Colonic mucosa (tissue), 1 donor: ENCODE measurements around the genes GOLGA6L10 and SEC11A.

DNA sequence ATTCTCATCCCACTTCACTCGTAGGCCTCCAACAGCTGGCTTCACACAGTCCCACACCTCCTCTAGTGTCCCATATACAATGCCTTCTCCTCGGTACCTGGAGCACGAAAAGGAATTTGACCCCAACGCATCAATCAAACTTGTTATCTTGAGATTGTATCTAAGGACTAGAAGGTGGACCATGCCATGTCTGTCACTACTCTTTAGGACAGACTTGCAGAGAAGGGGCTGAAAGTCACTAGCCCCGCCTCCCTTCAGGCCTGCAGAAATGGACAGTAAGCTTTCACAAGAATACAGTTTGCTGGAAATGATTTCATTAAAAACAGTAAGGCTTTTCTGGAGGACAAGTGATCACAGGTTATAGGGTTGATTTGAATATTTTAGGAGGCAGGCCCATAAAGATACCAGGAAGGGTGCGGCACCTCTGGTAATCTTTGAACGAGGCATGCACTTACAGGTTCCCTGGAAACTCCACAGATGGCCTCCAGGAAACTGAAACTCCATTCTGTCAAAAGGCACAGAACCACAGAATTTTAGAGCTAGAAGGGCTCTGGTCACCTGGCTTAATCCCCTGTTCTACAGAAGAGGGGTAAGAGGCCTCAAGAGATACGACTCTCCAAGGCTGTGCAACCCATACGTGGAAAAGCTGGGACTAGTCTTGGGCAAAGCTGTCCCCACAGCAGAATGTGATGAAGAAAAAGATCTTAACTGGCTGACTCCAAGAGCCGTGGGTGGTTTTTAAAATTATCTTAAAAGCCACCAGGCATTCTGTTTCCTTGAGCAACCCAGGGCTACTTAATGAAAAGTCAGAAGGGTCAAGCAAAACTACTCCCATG, 1.3 kb downstream of the STARD5 start:
- PRO-cap, result bidirectional peak, plus-strand start at position 427 of the sequence, minus-strand start at position 433 of the sequence

GRCh38 chr15:81797457-81797780, 248.4 kb downstream of the MEX3B start:
- PRO-cap, result no peak

DNA sequence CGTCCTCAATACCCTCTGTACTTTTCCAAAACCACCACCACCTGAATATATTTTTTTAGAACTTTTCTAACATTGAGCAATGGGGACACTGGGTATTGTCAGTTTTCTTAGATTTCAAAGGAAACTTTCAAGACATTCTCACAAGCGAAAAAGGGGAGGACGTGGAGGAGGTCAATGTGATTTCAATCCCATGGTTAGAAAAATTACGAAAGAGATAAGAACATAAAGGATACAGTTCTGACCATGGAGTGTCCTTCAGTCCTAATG, 43.0 kb upstream of the MEX3B start:
- PRO-cap, result no peak

GRCh38 chr15:82349361-82349816, at the start of gene GOLGA6L10:
Gene GOLGA6L10 (minus strand): TSS chr15:82349475.
- PRO-cap, result no peak

GRCh38 chr15:82372053-82373193, 23.1 kb upstream of the GOLGA6L10 start:
- PRO-cap, result no peak

GRCh38 chr15:82400455-82400744, 29.2 kb upstream of the GOLGA6L9 start:
- PRO-cap, result no peak

- PRO-cap, result no peak
Observed at GRCh38 chr15:82709225-82709795, 365 bp downstream of the AP3B2 start.

GRCh38 chr15:82826057-82826730, 16.8 kb downstream of the WHAMM start:
- PRO-cap, result no peak

DNA sequence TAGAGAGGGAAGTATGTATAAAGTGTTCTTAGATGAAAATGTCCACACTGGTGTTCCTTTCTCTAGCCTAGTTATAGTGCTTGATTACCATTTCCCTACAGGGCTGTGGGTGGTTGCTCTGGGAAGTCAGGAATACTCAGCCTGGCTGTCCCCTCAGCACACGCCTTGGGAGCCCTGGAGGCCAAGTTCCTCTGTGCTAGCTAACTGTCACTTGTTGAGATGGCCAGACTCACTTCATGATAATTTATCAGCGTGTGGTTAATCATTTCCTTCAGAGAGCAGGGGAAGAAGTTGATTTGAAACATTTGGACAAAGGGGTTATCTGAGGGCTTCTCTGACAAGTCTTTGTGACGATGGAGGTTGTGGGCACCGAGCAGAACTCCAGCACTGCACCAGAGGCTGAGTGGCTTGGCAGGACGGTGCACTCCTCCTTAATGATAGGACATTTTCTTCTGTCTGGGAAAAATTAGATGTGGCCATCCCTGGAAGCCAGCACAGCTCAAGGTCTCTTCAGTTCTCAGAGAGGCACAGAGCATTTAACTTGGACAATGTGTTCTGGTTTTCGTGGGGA, 61.9 kb downstream of the WHAMM start:
- PRO-cap, result no peak

GRCh38 chr15:83061509-83062100, 5.4 kb downstream of the BTBD1 start:
- PRO-cap, result no peak

DNA sequence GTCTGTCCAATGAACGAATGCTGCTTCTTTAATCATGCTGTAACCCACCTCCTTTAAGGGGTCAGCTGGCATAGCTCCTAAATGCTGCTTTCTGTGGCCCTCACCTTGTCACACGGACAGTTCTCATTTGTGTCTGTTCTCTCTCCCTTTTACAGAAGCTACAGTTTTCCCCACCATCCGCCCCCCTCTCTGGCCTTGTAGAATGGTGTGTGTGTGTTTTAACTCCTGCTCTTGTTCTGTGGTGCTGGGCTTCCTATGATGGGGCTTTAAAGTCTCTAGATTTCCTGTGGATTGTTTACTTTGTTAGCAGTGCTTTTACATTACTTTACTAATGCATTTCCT, 1.2 kb upstream of the HDGFL3 start:
- PRO-cap, result no peak

- PRO-cap, result no peak
Observed at GRCh38 chr15:83282594-83283929, 1.4 kb downstream of the BNC1 start.

DNA sequence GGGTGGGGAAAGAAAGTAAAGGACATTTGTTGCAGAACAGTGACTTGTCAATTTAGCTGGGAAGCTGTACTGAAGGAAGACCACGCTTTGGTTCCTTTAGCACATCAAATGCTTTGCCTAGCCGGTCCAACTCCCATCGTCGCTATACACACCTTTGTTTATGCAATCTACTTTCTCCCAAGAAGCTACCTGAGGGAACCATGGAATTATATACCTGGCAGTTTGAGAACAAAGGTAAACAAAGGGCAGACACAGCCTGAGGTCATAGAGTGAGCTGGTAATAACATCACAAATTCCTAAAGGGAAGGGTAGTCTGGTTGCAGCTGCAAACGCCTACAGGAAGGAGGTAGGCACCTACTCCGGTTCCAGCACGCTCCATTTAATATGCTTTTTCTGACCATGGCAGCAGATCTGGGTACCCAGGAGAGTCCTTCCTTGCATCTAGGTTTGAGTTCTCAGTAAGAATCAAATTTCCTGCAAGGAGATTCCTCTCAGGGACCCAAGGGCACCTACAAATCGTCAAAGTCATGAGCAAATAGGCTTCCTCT, 68.4 kb upstream of the BNC1 start:
- PRO-cap, result no peak

- PRO-cap, result no peak
Observed at GRCh38 chr15:83654363-83655319, 718 bp downstream of the ADAMTSL3 start.

DNA sequence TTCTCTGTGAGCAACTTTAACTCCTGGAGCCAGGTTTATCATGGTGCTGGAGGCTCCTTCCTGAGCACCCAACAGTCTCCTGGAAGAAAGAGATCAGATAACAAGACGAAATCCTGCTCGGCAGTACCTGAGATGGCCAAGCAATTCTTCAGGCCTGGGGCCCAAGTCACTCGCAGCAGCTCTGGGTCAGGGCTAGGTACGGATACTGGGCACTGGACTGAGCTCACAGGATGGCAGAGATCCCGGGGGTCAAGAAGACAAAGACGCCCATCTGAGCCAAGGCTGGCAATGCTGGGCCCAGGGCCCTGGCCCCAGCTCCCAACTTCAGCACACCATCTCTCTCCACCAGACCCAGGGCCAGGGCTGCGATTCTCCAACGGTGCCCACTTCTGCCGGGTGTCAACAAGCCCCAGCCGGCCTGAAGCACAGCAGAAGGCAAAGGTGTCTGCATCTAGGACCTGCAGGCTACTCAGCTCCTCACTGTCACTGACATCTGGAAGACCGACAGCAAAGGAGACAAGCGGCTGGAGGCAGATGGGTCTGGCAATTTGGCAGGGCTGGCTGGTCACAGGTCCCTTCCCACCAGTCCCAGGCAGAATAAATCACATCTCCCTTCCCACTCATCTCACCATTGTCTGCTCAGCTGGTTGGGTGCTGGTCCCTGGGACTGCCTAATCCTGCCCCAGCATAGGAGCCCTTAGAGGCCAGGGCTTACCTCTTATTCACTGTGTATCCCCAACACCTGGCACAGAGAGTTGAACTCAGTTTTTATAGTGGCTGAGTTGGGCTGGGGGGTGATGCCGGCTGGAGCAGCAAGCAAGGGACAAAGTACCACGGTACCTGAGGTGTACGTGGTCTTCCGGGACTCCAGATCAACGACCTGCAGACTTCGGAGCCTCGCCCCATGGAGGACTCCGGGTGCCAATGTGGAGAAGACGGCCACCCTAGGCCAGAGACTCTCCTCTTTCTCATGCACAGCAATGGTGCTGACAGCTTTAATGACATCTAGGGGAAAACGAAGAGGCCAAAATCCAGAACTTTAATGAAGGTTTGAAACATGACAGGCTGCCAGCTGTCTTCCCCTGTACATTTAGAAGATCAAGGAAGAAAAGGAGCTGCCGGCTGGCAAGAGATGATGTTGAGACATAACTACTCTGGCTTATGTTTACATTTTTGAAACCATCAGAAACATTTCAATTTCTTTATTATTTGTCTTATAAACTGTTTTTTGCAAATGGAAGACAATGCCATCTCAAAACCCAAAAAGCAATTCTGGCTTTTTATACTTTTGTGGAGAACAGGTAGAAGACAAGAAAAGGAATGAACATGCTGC, 8.3 kb downstream of the WDR73 start:
- PRO-cap, result no peak

DNA sequence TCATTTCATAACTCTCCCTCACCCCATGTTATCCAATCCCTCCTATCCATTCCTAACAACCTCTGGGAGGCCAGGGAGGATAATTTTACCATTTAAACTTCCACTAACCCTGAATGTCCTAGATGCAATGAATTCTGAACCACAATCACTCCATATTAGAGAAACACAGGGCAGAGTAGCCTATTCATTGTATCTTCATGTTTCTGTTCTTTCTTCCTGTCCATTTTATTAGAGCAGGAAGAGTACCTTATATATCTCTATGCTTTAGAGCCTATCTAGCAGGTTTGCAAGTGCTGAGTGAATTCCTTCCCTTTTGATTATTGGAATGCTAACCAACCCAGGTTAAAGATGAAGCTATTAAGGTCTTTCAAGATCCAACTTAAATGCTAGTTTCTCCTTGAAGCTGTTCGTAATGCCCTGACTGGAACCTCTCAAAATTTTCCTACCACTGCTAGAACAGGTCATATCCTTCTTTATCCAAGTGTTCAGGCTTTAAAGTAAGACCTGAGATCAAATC, 2.4 kb downstream of the SEC11A start:
- PRO-cap, result no peak

GRCh38 chr15:84716005-84716883, at the start of gene SEC11A:
Gene SEC11A (minus strand): TSS chr15:84716139.
- PRO-cap, result bidirectional peak, plus-strand start at chr15:84716192, minus-strand start at chr15:84716139; bidirectional peak, plus-strand start at chr15:84716544, minus-strand start at chr15:84716420

- PRO-cap, result bidirectional peak, plus-strand start at chr15:84748149, minus-strand start at chr15:84748068; bidirectional peak, plus-strand start at chr15:84748603, minus-strand start at chr15:84748458
Observed at GRCh38 chr15:84747940-84748498, 373 bp upstream of the ZNF592 start.

DNA sequence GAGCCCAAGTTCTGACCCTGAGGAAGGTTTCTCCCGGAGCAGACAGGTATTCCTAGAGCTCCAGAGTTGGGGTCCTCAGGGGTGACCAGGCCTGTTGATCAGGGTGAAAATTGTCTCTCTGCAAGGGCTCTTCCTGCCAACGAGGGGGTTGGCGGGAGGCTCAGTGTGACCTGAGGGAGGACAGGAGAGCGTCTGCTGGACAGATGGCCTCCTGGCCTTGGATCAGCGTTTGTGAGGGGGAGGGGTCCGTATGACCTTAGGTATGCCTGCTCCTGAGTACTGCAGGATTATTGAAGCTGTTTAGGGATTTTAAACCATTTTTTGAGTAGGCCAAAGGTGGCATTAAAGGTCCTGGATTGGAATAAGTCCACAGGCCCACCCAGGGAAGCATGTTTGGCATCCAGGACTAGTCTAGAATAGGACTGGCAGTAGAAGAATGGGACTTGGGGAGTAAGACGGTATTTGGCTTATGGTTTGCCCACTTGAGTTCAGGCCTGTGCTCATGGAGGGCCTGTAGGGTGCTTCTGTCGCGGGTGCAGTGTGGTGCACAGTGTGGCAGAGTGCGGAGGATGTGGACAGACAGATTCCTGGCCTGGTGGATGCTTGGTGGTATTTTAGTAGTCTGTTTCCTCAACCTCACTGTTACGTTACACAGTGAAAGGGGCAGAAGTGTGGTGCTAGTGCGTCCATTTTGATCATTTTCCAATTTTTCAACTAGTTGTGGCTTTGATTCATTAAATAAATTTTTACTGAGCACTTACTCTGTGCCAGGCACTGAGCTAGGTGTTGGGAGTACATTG, 963 bp downstream of the ZNF592 start:
- PRO-cap, result unidirectional peak, minus-strand start at position 194 of the sequence; unidirectional peak, minus-strand start at position 231 of the sequence; unidirectional peak, minus-strand start at position 589 of the sequence

GRCh38 chr15:84800196-84800805, 16.9 kb upstream of the ALPK3 start:
- PRO-cap, result no peak